Placental epithelial cell (primary cell): ENCODE results near the genes EED, TMEM135, TRIM77 and UBTFL1.

GRCh38 chr11:86152380-86152629, 83.4 kb upstream of the PICALM start:
- CAGE, long polyA plus RNA, result no peak

GRCh38 chr11:86244649-86245741, at the start of gene EED:
Gene EED, plus strand, starts transcription at chr11:86244753.
- CAGE, long polyA plus RNA, result no peak

DNA sequence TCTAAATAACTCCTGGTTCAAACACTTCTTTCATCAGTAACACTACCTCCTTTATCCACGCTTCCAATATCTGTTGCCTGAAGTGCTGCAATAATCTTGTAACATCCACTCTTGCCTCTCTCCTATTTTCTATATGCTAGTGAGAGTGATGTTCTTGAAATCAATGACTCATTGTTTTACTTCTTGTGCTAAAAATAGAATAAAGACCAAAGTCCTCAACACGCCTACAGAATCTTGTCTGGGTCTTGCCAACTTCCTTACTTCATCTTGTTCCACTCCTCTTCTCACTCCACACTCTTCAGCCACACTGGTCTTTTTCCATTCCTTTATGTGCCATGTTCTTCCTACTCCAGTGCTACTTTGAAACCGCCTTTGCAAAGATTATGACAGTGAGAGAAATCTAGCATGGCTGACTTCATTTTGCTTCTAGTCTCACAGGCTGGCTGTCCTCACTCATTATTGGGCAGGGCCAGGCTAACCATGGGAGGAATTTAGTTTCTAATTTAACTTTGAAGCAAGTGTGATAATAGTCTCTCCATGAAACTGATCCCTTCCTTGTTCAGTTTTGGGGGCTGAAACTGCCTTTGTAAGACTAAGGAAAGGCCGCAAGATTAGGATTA, 136.5 kb downstream of the CCDC81 start:
- CAGE, long polyA plus RNA, result no peak

GRCh38 chr11:86597102-86597786, 203.1 kb upstream of the PRSS23 start:
- CAGE, long polyA plus RNA, result no peak

DNA sequence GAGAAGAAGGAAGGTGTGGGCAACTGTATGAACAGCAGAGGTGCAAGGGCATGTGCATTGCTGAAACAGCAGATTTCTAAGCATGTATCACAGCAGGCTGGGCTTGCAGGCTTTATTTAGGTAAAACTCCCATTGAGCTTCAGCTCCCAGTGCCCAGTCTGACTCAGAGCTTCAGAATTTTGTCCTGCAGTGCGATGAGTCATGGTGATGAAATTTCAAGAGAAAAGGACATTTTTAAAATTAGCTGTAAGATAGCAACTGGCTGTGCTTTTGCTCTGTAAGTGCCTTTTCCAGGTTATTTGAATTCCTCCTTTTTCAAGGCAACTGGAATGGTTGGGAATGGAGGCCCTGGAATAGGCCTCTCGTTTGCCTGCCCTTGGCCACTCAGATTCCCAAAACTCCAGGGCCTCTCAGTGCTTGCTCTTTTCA, 59.7 kb upstream of the PRSS23 start:
- CAGE, long polyA plus RNA, result no peak

DNA sequence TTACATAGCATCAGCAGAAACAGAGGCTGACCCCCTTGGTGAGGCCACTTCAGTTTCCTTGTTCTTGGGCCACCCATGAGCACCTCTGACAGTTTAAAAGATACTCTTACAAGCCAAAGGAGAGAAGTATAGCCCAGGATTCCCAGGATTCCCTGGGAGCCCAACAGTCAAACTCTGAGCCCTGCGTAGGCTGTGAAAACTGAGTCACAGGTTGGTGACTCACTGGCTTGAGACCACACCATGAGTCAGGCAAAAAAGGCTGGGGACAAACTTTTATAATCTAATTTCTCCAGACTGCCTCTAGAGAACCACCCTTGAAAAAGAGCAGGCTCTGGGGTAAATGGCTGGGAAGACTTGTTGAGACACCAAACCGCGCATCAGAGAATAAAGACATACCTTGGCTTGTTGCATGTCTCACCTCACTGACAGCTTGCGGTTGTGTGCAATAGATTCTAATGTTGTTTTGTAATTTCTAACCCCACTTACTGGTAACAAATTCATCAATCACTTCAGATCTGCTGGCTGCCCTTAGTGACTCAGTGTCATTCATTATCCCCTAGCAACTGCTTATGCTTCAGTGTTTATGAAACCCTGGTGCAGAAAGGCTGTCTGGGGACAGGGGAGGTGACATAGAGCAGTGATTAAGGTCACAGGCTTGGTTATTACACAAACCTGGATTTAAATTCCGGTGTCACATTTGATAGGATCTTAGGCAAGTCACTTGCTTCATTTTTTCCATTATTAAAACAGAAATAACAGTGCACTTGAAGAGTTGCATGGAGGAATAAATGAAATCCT, 56.8 kb upstream of the PRSS23 start:
- CAGE, long polyA plus RNA, result no peak

DNA sequence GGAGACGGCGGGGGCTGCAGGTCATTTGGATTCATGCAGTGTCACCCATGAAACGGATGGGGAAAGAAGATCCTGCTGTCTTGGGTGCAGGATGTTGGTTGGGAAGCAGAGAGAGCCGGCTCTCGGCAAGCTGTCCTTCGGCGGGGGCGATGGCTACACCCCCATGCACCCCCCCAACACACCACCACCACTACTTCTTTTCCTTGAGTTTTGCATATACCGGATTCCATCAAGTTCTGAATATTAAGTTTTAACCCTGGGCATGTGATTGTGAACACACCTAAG, 438 bp downstream of the PRSS23 start:
- CAGE, long polyA plus RNA, result no peak

GRCh38 chr11:86982675-86983353, 27.6 kb upstream of the FZD4 start:
- CAGE, long polyA plus RNA, result no peak

DNA sequence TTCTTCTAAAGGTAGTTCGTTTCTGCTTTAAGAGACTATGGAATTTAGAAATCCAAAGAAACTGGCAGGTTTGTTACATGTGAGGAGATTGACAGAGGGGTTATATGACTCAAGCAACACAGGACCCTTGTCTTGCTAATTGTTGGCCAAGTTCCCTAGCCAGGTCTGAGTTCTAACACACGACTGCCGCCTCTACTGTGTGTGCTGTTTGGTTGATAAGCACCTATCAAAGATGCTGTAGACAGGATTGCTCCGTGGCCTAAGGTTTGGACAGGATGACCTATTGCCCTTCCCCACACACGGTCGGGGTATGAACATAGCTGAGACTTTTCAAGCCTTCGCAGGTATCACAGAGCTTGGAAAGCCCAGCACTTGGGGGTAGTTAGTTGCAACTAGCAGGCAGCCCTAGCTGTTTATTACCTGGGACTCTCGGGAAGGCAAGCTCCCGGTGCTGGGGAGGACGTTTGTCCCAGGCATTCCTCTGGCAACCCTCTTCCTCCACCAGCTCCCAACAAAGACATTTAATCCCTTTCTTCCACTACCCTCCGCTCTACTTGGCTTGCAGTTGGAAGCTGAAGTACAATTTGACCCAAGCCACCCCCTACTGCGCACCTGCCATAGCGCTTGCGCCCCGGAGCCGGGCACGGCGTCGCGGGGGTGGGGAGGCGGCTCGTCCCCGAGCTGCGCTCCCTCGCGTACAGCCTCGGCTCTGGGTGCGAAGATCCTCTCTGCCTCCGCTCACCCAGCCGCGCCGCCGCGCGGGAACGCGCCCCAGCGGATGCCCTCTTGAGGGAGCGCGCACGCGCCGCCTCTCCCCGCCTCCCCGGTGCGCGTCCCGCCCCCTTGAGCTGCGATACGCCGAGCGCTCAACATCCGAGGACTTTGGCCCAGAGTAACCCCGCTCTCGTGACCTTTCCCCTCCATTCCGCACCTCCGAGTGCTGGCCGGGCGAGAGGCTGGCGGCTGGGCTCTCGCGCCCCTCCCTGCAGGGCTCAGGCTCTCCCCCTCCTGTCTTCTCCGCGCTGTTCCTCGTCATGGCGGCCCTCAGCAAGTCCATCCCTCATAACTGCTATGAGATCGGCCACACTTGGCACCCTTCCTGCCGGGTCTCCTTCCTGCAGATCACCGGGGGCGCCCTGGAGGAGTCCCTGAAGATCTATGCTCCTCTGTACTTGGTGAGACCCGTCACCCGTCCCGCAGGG, at the start of gene TMEM135:
Gene TMEM135, plus strand, starts transcription at position 923 of the 1,202 bp plus-strand sequence.
- CAGE, long polyA plus RNA, result no peak

GRCh38 chr11:87246785-87247064, 209.0 kb downstream of the TMEM135 start:
- CAGE, long polyA plus RNA, result no peak

- CAGE, long polyA plus RNA, result no peak
These were observed 265.1 kb downstream of the TMEM135 start for GRCh38 chr11:87302838-87303180.

GRCh38 chr11:88316128-88316608, 21.4 kb downstream of the CTSC start:
- CAGE, long polyA plus RNA, result no peak

DNA sequence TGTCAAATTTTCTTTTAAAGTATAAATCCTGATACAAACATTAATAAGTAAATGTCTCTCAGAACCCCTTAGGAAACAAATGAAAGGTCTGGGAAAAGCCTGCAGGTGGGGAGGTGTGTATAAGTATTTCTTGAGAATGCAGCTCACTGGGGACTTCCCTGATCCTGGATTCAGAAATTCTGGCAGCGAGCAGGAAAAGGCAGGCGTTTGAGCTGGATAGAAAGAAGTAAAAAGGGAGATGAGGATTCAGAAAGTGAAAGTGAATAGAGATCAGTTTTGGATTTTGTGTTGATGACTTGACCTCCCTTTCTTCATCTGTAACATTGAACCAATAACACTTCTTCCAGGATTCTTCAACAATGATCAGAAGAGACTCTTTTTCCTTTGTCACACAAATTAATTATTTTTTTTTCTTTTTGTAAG, 68.4 kb upstream of the CTSC start:
- CAGE, long polyA plus RNA, result no peak

GRCh38 chr11:88979673-88979902, 86.2 kb downstream of the GRM5 start:
- CAGE, long polyA plus RNA, result no peak

DNA sequence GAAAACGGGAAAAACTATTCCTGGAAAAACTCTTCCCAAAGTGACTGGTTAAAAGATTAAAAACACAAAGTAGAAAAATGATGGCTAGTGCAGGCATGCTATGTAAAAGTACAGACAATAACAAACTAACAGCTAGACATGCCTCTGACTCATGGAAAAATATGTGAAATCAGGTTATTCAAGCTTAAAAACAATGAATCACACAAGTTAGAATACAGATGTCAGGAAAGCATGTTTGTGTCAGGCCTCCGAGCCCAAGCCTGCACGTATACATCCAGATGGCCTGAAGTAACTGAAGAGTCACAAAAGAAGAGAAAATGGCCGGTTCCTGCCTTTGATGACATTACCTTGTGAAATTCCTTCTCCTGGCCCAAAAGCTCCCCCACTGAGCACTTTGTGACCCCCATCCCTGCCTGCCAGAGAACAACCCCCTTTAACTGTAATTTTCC, 110.1 kb downstream of the NOX4 start:
- CAGE, long polyA plus RNA, result no peak

DNA sequence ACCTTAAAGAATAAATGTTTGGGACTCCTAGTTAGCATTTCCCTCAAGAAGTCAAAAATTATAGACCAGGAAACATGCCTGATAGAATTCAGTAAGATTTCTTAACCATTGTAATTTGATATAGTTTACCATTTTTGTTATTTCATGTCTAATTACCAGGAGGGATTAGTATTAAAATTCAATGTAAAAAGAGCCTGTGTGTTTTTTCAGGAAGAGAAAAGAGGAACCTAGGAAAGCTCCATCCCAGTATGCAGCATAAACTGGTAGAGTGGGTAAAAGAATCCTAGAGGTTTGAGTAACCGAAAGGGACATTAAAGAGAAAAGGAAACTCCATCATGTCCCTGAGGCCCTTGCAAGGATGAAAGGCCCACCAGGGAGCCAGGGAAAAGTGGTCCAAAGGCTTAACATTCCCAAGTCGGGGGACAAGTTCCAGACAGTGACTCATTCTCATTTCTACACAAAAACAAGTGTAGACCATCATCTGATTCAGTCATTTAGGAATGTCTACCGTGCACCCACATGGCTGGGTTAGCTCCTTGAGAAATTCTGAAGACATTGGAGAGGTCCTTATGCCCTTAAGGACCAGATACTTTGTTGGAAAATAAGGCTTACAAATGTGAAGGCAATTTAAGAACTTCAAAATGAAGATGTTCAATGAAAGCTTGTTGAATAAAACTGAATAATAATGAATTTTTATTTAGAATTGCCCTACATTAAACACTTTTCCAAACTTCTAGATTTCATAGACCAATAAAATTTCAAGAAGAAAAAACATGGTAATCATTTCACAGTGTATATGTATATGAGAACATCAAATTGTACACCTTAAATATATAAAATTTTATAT, 4.8 kb upstream of the NOX4 start:
- CAGE, long polyA plus RNA, result no peak

DNA sequence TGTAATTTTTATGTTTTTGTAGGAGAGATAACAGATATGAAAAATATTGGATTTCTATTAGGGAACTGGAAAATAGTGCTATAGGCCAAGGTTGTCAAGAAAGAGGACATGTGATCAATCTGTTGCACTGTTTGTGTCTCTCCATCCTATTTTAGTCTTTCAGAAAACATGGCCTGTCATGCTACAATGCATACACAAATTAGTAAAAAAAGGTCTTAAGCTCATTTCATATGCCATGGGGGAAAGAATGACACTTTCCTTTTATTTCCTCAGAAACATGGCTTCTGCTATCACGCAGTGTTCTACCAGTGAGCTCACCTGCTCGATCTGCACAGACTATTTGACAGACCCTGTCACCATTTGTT, at the start of gene TRIM77:
Gene TRIM77, plus strand, starts transcription at position 278 of the 365 bp plus-strand sequence.
- CAGE, long polyA plus RNA, result no peak

DNA sequence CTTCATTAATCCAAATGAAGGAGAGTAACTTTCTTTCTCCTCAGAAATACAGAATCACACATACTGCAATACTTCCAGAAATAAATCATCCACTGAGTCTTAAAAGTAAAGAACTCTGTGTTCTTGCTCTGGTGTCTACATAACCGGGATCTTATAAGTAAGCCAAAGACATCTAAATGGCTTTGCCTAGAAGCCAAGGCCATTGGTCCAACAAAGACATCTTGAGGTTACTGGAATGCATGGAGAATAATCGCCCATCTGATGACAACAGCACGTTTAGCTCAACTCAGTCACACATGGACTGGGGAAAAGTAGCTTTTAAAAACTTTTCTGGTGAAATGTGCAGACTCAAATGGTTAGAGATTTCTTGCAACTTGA, at the start of gene UBTFL1:
Gene UBTFL1, plus strand, starts transcription at position 177 of the 378 bp plus-strand sequence.
- CAGE, long polyA plus RNA, result no peak

DNA sequence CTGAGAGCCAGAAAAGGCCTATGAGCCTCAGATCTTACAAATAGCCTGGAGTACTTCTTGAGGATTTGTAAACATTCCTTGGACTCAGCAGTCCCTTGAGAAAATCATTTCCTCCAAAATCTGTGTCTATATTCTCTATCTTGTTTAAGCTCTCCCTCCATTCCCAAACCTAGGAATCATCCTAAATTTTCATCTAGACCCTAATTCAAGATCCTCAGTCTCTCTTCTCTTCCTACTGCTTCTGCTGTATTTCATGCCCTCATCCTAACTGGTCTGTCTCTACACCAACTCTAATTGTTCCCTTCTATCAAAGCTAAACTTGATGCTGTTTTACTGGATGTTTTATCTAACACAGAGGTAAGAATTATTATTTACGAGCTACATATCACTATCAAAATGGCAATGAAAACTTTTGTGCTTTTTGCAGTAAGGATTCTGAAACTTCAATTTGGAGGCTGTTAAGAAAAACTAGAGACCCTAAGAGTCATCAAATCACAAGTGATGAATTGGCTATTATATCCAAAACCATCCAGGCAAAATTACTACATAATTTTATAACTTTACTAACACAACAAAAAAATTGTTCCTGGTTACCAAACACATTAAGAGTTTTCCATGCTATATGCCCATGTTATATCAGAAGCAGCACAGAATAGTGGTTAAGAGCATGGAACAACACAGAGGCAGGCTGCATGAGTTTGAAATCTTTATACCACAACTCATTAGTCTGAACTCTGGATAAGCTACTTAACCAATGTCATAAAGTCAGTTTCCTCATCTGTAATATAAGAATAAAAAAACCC, 25.1 kb downstream of the CHORDC1 start:
- CAGE, long polyA plus RNA, result no peak

GRCh38 chr11:90202179-90203018, 20.4 kb downstream of the CHORDC1 start:
- CAGE, long polyA plus RNA, result no peak